ENCODE measurements around the gene GPR183.

DNA sequence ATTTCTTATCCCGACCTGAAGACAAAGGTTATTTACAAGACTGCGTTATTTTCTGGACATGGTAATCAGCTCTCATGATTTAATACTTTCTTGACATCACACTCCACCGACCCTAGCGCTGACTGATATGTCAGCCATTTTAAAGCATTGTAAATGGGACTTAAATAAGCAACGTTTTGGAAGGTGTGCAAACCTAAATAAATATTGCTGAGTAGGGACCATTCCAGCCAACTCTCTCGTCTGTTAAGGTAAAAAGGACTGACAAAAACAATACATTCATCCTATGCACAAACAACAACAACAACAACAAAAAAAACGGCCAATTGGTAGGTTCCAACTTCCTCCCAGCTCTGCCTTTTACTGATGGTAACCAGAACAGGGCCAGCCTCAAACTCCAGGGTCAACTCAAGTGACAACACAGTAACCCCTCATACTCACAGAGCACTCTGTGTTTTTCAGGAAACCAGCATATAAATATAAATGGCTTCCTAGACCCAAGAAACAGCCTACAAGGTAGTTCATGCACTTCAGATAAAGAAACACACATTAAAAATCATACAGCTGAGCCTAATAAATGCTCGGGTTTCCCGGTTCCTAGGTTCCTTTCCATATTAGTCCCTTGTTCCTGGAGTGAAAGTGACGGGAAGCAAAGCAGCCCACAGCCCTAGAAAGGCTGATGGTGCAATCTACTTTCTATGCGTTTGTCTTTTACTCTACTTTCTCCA is 34.7 kb downstream of the STK24 start:
- RRBS: no CpG with 5 or more reads among the region's 11 CpGs

- RRBS: no CpG with 5 or more reads among the region's 5 CpGs
Measured at GRCh38 chr13:98574220-98574727, 2.6 kb downstream of the STK24 start.

GRCh38 chr13:98687457-98687942 is 65.0 kb downstream of the SLC15A1 start:
- RRBS: no CpG with 5 or more reads among the region's 6 CpGs

GRCh38 chr13:98924072-98924552 is 53.8 kb downstream of the DOCK9 start:
- RRBS: no CpG with 5 or more reads among the region's 4 CpGs

DNA sequence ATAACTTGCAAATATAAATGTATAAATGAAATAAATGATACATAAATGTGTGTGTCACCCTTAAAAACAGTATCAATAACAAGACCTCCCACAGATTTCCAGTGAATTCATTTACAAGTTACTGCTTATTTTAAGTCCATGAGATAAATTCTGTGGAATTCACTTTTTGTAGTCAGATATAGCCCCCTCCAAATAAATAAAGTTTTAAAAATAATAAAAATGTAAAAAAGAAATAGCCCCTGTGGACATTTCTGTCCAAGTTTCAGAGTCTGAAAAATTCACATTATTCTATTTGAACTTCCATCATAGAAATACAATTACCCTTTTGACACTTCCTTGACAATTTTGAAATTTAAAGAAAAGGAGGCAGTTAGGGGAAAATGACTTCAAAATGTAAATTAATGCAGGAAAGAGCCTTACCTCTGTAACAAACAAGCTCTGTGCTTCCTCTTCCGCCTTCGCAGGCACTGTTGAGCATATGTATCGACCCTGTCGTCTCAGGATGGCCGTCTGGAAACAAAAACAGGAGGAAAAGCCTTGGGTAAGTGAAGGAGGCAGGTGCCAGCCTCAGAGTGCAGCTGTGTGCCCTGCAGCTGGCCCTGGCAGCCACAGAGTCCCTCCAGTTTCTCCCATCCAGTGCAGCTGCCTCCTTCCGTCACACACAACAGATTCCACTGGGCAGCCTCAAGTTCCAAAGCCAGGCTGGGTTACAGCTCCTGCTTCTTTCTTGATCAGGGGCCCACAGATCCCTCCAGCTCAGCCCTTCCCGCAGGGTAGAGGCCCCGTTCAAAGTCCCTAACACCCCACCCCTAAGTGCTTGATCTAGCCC is 47.9 kb downstream of the DOCK9 start:
- RRBS: no CpG with 5 or more reads among the region's 8 CpGs

- RRBS: no CpG with 5 or more reads among the region's 7 CpGs
Measured at GRCh38 chr13:98937898-98938381, 39.9 kb downstream of the DOCK9 start.

DNA sequence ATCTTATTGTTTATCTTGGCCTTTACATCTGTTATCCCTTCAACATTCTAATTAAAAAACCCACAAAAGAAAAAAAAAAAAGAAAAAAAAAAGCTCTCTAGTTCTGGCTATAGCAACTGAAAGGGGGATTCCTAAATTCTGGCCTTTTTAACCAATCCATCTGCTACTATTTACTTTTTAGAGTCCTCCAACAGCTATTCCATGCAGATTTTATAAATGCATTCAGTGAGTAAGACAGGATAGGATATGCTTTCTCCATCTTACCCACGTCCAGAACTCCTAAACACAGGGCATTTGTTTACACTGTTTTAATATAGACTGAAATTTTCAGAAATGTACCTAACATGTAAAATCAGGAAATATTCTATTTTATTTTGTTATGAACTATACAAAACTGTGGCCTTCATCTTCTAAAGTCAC is 83.8 kb upstream of the UBAC2 start:
- RRBS: no CpG with 5 or more reads among the region's 1 CpG

GRCh38 chr13:99191923-99192122 is 8.8 kb upstream of the UBAC2 start:
- RRBS: no CpG with 5 or more reads among the region's 1 CpG

- RRBS: no CpG with 5 or more reads among the region's 8 CpGs
Measured at GRCh38 chr13:99238200-99238869, 19.8 kb downstream of the GPR18 start.

DNA sequence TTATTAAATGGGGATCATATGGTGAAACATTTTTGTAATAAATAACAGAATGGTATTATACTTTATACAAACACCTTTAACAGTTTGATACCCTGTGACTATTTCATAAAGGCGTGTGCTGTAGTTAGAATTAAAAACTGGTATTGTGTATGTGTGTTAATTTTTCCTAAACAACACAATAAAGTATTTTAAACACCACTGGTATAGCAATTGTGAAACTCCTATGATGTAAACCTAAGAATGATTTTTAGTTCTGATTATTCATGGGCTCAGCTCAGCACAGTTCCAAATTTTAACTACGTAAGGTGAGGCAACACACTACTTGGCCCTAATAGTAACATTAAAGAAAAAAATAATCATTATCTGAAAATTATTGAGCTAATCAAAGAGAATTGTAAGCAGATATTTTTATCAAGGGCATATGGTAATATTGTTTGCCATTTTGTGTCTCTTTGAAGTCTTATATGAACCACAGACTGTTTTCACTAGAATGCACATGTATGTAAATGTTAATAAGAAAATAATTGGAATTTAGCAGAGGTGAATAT is 11.8 kb upstream of the GPR18 start:
- RRBS: no CpG with 5 or more reads among the region's 2 CpGs

DNA sequence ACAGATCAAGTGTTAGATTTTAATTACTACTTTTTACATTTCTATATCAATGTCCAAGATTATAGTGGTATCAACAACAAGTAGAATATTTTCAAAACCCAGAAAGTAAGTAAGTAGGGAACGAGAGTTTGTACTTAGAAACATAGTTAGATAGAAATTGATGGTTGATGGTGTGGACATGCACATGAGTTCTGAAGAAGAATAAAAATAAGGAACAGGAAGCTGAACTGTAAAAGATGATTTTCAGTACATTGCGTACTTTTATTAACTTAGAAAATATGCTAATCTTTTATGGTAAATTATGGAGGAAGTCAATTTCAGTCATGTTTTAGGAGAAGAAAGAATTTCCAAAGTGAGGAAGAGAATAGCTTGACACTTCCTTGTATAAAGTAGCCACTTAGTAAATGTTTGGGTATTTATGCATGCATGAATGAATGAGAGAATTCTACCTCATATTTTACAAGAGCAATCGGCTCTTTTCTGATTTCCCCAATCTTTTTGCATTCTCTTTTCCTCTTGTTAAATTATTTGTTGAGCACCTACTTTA is 12.4 kb upstream of the GPR18 start:
- RRBS: no CpG with 5 or more reads among the region's 3 CpGs

DNA sequence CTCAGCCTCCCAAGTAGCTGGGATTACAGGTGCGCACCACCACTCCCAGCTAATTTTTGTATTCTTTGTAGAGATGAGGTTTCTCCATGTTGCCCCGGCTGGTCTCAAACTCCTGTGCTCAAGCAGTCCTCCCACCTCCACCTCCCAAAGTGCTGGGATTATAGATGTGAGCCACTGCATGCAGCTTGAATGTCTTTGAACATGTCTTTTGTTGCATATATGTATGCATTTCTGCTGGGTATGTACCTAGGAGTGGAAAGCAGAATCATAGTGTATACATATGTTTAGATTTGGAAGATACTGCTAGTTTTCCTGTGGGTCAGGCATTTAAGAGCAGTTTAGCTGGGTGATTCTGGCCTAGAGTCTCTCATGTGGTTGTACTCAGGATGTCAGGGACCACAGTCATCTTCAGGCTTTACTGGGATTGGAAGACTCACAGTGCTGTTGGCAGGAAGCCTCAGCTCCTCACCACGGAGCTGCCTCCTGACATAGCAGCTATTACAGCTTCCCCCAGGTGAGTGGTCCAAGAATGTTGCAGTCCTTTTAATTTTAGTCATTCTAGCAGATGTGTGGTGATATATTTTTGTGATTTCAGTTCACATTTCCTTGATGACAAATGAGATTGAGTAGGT is 16.8 kb upstream of the GPR18 start:
- RRBS: no CpG with 5 or more reads among the region's 3 CpGs

DNA sequence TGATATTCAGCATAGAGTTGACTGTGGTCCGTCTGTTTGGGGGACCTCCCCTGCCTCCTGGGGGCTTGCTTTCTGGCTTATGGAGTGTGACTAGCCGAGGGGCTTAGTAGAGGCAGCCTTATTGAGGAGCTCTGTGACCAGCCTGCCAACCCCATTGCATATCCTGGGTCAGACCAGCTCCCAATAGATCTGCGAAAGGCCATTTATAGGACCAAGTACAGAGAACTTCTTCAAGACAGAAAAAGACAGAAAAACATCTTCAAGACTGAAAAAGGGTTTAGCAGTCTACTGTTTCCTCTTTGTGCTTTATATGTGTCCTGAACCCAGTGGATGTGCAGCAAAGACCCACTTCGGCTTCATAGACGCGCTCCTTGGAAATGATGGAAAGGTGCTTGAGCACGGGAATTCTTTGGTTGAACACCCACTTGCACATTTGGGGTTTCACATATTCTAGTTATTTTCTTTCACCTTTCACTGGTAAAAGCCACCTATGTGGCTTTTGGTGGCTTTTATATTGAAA is 4.2 kb downstream of the GPR183 start:
- RRBS: no CpG with 5 or more reads among the region's 7 CpGs

- RRBS: no CpG with 5 or more reads among the region's 20 CpGs
Measured at GRCh38 chr13:99303589-99304965, 3.1 kb downstream of the GPR183 start.

DNA sequence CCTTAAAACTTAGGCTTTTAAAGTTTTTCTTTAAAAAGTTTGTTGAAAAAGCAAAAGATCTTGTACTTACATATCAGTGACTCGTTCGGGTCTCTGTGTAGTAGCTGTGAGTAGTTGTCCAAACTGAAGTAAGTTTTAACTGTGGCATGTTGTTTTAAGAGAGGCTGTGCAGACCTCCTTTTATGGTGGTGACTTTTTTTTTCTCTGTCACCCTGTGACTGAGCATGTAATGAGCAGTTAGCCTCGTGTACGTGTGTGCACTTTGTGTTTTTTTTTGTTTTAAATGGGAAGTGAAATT is at the start of gene GPR183:
Gene GPR183 (minus strand): TSS at position 130 of the 298 bp plus-strand sequence.
- RRBS: no CpG with 5 or more reads among the region's 4 CpGs

GRCh38 chr13:99344655-99345223 is 37.5 kb upstream of the GPR183 start:
- RRBS: no CpG with 5 or more reads among the region's 6 CpGs

DNA sequence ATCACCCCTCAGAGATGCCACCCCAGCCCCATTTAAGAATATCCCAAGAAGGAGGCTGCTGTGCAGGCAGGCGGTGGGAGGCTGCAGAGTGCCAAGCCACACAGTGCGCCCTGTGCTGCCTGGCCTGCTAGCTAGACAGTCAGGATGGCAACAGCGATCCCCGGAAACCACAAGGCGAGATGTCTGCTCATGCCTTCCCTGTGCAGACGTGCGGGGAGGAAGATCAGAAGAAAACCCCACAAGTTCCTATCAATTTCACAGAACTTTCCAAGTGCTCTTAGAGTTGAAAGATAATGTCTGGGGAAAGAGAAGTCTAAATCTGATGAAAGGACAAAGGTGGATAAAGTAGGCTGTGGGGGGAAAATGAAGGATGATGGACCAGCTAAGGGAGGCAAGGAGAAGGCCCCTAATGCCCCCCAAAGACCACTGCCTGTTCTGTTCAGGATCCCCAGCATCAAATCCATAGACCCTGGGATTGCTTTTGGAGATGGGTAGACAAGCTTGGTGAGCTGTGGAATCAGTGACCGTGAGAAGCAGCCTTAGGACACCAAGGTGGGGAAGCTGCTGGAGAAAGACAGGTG is 64.9 kb upstream of the GPR183 start:
- RRBS: no CpG with 5 or more reads among the region's 8 CpGs

DNA sequence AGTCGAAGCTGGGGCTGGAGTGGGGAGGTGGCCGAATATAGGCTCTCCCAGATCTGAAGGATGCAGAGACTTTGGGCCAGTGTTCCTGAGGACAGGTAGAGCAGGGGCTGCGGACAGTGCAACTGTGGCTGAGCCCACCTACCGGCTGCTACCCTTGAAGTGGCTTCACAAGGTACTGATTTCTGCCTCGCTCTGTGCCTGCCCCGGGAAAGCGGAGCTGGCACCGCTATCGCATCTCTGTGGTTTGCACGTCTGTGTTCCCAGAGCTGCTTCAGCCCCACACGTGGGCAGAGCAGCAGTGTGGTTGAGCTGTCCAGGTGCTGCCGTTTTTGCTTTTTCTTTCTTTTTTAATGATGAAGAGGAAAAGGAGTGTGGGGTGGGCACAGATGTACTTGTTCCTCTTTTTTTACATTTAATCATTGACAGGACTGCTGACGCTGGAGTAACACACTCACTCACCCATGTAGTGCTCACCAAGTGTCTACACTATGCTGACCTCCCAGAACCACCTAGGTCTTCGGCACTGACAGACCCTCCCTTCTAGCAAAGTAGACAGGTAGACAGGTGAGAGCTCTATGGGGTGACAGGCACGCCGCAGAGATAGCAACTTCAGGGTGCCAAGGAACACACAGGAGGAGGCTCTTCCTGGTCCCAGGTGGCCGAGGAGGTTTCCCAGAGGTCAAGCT is 81.0 kb upstream of the TM9SF2 start:
- RRBS: 83% methylated on average over 3 of the region's 17 CpGs

GRCh38 chr13:99498198-99499166 is 2.8 kb upstream of the TM9SF2 start:
- RRBS: 2% methylated on average over 19 of the region's 50 CpGs

GRCh38 chr13:99524721-99525487 is 23.6 kb downstream of the TM9SF2 start:
- RRBS: no CpG with 5 or more reads among the region's 11 CpGs